Measurements from ENCODE around the genes EFEMP2 and CST6.

GRCh38 chr11:65411038-65411779, 24.8 kb downstream of the FRMD8 start:
- CAGE, long polyA plus RNA: no peak
- RRBS: 52% methylated on average over 9 of the region's 28 CpGs

GRCh38 chr11:65412599-65413073, 26.2 kb downstream of the FRMD8 start:
- CAGE, long polyA plus RNA: no peak
- RRBS: no CpG with 5 or more reads among the region's 15 CpGs

DNA sequence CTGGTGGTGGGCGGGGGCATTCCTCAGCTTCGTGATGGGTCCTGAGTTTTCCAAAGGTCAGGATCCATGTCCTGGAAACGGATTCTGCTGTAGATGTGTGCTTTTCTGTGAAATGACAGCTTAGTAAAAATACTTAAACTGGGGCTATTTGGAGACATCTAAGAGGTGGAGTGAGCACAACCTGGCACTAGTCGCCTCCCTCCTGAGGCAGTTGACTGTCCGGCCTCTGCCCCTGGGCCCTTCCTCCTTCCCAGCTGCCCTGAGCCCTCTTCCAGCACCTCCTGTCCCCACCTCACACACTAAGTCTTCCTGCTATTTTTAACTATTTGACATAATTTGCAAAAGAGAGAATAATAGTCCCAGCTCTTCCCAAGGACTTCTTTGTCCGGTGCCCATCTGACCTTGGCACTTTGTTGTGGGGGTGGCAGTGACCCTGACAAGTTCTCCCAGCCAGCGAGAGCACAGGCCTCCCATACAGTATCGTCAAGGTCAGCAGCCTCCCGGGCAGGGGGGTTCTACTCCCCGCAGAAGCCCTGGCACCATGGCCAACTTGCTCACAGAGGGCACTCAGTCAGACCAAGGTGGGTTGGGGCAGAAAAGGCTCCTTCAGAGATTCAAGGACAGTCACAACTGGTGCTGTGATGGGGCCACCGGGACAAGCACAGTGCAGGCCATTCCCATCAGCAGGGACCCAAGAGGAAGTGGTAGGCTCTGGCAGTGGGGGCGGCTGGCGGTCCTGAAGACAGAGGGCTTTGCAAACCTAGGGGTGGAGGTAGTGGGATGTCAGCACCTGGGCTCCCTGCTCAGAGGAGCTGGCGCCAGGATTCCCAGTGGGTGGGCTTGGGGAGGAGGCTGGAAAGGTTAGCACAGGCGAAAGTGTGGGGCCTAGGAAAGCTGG, 30.6 kb downstream of the FRMD8 start:
- CAGE, long polyA plus RNA: no peak
- RRBS: no CpG with 5 or more reads among the region's 15 CpGs

DNA sequence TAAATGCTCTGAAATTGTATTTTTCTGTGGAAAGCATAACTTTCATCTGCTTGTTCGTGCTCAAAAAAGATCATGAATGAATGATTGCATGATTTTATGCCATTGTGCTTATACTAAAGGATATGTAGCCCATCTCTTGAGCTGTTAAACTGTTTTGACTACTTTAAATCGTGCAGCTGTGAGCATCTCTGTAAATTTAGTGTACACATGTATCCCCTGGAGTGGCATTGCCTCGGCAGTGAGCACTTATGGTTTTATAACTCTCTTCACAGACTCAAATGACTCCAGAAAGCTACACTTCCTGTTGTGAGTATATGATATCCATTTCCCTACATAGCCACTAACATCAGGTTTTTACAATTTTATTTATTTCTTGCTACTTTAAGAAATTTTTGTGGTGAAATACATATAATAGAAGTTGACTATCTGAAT, 44.1 kb downstream of the FRMD8 start:
- CAGE, long polyA plus RNA: no peak
- RRBS: no CpG with 5 or more reads among the region's 3 CpGs

GRCh38 chr11:65445333-65446194, 59.1 kb downstream of the FRMD8 start:
- CAGE, long polyA plus RNA: no peak
- RRBS: 100% methylated on average over 2 of the region's 21 CpGs

DNA sequence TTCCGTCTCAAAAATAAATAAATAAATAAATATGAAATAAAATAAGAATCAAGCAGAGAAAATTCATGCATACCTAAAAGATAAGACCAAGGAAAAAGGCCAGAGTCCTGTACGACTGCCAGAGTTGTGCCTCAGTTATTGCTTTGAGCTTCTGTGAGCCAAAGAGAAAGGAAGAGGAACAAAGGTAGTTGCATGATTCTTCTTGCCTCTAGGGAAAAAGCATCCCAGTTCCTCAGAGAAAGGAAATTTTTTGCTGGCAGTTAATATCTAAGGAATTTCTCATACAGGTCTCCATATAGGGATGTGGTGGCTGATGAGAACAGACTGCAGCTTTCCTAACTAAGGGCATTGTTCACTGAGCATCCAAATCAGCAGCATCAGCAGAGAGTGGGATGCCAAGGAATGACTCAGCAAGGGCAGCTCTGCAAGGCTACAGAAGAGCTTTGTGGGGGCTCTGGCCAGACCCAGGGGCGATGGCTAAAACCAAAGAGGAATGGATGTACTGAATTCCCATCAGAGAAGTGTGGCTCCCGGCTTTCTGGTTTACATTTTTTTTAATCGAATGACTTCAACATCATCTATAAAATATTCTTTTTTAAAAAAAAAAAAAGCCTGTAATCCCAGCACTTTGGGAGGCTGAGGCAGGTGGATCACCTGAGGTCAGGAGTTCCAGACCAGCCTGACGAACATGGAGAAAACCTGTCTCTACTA, 43.3 kb upstream of the SCYL1 start:
- CAGE, long polyA plus RNA: no peak
- RRBS: no CpG with 5 or more reads among the region's 6 CpGs

DNA sequence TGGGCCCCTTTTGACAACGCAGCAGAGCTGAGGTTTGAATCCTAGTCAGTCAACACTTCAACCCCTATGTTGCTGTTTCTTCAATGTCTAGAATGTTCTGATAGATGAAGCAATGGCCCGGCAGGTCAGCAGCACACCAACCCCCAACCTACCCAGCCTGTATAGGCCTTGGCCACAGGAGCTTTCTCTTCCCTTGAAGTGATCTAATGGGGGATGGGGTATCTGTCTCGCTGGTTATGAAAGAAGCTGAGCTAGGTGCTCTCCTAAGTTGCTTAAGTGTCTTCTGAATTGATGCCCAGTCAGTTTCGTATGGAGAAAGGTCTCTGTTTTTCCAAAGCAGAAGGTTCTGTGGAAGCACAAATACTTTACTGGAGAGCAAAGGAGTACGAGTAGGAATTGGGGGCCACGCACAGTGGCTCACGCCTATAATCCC, 17.4 kb upstream of the SCYL1 start:
- CAGE, long polyA plus RNA: no peak
- RRBS: no CpG with 5 or more reads among the region's 7 CpGs

- CAGE, long polyA plus RNA: no peak
- RRBS: 66% methylated on average over 14 of the region's 68 CpGs
Measured at GRCh38 chr11:65538899-65539413, 14.1 kb downstream of the SCYL1 start.

DNA sequence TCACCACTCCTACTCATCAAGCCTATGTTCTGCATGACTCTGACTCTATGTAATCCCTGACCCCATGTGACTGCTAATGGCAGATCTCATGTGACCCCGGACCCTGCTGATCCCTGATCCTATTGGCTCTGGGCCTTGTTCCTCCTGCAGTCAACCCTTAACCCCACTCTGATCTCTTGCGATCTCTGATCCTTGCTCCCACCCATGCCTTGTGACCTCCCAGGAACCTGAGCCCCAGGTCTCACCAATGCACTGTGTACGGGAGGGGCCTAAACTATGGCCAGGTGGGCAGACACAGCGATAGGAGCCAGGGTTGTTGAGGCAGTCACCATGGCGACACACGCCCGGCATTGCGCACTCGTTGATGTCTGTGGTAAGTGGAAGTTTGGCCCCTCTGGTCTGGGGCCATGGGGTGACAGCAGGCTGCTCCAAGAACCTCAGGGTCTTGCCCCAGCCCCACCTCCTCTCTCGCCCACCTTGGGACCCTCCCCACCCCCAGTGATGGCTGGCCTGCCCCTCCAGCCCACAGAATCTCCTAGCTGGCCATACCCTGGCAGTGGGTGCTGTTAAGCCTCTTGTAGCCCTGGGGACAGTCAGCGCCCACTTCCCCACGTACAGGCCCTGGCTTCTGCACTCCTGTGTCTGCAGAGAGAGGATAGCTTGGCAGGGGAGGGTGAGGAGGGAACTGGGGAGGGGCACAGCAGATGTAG, 5.4 kb downstream of the LTBP3 start:
- CAGE, long polyA plus RNA: no peak
- RRBS: no CpG with 5 or more reads among the region's 12 CpGs

GRCh38 chr11:65573701-65574288, 1.5 kb downstream of the FAM89B start:
- CAGE, long polyA plus RNA: no peak
- RRBS: 0% methylated on average over 1 of the region's 27 CpGs

GRCh38 chr11:65579333-65580504, 3.9 kb downstream of the EHBP1L1 start:
- CAGE, long polyA plus RNA: no peak
- RRBS: 99% methylated on average over 2 of the region's 28 CpGs

DNA sequence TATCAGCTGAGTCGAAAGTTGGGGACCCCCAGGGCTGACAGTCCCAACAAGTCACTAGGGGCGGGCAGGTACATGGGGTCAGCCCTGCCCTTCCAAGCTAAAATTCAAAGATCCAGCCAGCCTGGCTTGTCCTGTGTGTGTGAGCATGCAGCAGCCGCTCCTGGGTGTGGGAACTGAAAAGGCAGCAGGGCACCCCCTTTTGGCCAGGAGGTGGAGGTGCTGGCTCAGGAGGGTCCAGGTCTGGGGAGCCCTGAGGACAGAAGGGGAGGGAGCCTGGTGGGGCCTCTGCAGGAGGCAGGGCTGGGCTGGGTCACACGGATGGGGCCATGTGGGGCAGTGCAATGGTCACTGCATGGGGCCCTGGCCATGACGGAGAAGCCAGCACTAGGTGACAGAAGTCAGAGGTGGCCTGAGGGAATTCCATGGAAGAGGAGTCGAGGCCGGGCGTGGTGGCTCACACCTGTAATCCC, 6.9 kb downstream of the KCNK7 start:
- CAGE, long polyA plus RNA: no peak
- RRBS: no CpG with 5 or more reads among the region's 8 CpGs

DNA sequence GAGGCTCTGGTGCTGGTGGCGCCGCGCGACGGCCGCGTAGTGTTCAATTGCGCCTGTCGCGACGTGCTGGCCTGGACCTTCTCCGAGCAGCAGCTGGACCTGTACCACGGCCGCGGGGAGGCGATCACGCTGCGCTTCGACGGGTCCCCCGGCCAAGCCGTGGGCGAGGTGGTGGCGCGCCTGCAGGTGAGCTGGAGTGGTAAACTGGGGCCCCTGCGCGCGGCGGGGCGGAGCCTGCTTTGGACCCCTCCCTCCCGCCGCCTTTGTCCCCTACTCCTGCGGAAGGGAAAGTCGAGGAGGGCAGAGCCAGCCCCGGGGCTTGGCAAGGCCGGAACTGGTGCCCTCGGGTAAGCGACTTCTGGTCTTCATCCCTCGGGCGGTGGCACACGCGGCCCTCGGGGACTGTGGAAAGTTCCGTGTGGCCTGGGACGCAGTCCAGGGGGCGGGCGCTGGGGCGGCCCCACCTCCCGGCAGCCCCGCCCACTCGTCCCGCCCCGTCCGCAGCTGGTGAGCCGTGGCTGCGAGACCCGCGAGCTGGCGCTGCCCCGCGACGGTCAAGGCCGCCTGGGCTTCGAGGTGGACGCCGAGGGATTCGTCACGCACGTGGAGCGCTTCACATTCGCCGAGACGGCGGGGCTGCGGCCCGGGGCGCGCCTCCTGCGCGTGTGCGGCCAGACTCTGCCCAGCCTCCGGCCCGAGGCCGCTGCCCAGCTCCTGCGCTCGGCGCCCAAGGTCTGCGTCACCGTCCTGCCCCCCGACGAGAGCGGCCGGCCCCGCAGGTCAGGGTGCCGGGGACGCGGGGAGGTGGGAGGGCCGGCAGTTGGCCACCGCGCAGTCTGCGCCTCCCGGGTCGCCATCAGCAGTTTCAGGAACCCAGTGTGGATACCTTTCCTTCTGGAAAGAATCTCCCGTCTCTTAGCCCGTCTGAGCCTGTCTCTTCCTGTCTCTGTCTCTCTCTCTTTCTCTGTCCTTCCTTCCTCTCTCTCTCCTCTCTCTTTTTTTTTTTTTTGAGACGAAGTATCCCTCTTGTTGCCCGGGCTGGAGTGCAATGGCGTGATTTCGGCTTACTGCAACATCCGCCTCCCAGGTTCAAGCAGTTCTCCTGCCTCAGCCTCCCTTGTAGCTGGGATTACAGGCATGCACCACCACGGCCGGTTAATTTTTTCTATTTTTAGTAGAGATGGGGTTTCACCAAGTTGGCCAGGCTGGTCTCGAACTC, 9.4 kb downstream of the SIPA1 start:
- CAGE, long polyA plus RNA: no peak
- RRBS: 9% methylated on average over 18 of the region's 113 CpGs

- CAGE, long polyA plus RNA: no peak
- RRBS: 24% methylated on average over 8 of the region's 41 CpGs
Measured at GRCh38 chr11:65719347-65720397, 926 bp downstream of the RNASEH2C start.

GRCh38 chr11:65868181-65868905, 4.3 kb downstream of the EFEMP2 start:
- CAGE, long polyA plus RNA: no peak
- RRBS: no CpG with 5 or more reads among the region's 20 CpGs

DNA sequence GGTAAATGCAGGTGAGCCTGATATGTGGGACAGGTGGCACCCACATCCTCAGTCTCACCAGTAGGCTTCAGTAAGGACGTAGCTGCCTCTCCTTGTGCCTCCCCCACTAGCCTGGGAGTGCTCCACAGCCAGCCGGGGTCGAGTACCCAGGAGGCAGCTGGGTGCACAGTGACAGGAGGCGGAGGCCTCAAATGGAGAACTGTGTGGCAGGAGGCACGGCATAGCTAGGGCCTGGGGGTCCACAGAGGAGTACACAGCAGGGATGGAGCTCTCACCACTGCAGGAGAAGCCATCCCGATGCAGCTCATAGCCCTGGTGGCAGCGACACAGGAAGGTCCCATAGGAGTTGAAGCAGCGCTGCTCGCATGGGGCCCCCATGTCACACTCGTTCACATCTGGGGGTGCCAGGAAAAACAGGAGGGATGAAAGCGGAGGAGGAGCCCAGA, 3.0 kb downstream of the EFEMP2 start:
- CAGE, long polyA plus RNA: no peak
- RRBS: no CpG with 5 or more reads among the region's 11 CpGs

DNA sequence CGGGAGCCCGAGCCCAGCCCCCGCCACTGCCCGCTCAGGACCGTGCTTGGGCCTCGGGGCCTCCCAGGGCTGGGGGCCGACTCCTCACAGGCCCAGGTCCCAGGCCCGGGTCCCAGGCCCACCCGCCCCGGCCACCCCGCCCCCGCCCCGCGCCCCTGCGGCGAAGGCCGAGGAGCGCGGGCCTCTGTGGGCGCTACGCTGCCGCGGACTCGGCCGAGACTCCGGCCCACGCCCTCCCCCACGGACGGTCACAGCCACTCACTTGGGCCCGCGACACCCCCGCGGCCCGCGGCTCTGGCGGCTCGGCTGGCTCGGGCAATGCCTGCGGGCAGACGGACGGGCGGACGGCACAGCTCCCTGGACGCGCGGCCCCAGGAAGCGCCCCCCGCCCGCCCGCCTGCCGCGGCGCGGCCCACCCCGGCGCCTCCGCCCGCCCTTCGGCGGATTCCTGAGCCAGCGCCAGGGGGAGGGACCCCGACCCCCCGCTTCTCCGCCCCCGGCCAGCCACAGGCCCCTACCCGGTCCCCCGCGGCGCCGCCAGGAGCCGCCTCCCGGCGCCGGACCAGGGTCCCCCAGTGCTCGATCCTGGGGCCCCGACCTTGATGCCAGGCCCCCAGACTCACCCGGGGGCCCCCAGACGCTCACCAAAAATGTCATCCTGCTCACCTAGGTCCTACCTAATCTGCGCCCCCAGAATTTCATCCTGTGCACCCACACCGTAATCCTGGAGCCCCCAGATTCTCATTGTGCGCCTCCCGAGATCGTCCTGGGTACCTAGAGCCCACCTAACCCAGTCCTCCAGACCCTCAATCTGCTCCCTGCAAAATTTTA, at the start of gene EFEMP2:
EFEMP2 (minus strand) TSS at position 380 of the 831 bp plus-strand sequence.
- CAGE, long polyA plus RNA: no peak
- RRBS: 14% methylated on average over 24 of the region's 83 CpGs

GRCh38 chr11:65878303-65878752, 1.3 kb upstream of the CTSW start:
- CAGE, long polyA plus RNA: no peak
- RRBS: no CpG with 5 or more reads among the region's 12 CpGs

GRCh38 chr11:65976799-65977237, 15.3 kb downstream of the SART1 start:
- CAGE, long polyA plus RNA: no peak
- RRBS: 20% methylated on average over 1 of the region's 12 CpGs

- CAGE, long polyA plus RNA: no peak
- RRBS: 0% methylated on average over 5 of the region's 74 CpGs
Measured at GRCh38 chr11:66011642-66012492, at the start of gene CST6. TSS of gene CST6 (plus strand) at chr11:66012008.

All from mammary epithelial cell (primary cell).